Mesenchymal stem cell of the bone marrow (primary cell): ENCODE measurements around a stretch of chr1.

DNA sequence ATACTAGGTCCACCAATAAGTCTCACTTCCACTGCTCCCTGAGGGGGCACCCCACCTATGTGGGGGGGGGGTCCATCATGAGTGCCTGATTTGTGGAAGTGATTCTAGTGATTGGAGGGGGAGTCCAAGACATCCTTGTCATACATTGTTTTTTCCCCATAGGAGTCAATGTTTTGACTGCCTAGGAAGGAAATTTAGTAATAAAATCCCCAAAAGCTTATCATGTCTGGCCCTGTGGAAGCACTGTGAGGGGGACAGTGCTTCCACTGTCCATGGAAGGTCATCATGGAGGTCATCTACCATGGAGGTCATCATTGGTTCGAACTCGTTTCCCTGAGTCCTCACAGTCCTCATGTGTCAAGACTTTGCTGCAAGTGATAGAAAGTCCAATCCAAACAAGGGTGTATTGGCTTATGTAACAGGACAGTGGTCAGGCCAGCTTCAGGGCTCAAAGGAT lies 19.9 kb downstream of the A3GALT2 start:
- CAGE, long polyA plus RNA: no peak

DNA sequence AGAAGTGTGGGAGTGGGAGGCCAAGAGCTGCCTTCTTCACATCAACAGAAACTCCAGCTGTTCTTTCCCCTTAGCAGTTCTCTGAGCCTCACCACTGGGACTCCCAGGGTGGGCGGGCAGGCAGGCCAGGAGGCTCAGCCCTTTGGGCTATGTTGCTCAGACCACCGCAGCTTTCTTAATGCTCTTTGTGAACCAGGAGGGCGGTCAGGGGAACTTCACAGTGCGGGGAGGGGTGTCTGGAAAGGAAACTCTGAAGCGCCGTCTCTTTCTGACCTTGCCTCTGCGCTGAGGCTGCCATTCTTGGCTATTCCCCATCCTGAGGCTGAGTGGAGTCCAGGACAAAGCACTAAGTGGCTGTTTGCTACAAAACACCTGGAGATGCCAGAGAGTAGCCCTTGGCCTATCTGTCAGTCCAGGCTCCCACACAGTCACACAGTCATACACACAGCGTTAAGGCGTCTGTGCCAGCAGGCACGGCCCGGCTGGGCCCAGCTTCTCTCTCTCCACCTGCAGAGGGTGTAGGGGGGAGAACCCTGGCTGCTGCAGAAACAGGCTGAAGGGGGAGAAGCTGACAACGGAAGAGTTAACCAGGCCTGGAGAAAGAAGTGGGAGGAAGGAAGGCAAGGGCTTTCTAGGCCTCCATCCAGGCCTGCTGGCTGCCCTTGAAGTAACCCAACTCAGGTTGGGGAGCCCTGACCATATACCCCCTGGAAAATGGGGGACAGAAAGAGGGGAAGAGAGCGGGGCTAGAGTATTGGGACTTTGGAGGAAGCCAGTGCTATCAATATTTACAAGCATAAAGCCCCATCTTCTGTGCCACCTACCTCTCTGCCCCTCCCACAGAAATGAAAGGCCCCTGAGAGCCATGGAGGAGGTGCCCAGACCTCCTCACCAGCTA lies 3.2 kb upstream of the A3GALT2 start:
- CAGE, long polyA plus RNA: no peak

GRCh38 chr1:33332065-33333221 lies 11.5 kb upstream of the A3GALT2 start:
- CAGE, long polyA plus RNA: no peak

GRCh38 chr1:33349960-33350644 lies 29.2 kb upstream of the A3GALT2 start:
- CAGE, long polyA plus RNA: no peak

DNA sequence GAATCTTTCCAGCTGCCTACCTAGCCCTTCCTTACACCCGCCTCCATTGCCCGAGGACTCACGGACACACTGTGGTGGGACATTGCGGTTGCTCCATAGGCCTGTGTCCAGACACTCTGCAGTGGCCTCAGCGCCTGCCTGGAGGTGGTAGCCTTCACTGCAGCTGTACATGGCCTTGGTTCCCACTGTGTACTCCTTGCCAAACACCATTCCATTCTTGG lies 99.9 kb downstream of the ZSCAN20 start:
- CAGE, long polyA plus RNA: no peak

DNA sequence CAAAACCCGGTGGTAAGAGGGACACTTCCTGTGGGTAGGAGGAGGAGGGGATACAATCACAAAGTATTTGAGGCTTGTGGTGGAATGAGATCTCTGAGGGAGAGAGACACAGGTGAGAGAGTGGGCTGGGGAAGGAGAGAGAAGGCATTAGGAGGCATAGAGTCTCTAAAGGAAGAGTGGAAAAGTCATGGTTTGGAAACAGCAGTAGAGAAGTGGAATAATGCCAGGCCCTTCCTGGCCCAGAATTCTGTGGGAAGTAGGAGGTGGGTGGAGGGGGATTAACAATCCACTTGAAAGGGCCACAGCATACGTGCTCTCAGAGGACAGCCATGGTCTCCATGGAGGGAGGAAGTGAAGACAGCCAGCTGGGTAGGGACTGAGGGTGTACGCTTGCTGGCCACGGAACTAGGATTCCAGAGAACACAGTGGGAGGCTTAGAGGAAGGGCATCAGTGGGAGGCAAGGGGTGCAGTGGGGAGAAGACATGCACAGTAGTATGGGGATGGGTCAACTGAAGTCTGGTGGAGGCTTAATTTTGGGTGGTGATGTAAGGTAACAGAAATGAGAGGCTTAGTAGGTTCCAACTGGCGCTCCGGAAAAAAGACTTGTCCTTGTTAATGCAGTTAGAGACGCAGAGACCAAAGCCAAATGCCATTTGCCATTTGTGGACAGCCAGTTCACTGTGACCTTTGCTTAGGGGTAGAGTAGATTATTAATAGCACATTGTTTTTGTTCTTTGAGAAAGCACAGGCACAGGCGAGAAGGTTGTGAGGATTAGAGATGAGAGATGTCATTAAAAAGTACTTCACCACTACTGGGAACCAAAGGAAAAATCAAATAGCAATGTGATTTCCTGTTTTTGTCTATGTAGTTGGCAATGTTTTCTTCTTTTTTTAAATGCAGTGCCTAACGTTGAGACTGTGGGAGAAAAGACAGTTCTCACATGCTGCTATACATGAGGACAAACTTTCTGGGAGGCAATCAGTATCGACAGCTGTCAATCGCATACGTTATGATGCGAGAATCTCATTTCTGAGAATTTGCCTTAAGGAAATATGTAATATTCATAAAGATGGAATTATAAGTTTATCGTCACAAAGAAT lies 103.0 kb downstream of the ZSCAN20 start:
- CAGE, long polyA plus RNA: no peak

DNA sequence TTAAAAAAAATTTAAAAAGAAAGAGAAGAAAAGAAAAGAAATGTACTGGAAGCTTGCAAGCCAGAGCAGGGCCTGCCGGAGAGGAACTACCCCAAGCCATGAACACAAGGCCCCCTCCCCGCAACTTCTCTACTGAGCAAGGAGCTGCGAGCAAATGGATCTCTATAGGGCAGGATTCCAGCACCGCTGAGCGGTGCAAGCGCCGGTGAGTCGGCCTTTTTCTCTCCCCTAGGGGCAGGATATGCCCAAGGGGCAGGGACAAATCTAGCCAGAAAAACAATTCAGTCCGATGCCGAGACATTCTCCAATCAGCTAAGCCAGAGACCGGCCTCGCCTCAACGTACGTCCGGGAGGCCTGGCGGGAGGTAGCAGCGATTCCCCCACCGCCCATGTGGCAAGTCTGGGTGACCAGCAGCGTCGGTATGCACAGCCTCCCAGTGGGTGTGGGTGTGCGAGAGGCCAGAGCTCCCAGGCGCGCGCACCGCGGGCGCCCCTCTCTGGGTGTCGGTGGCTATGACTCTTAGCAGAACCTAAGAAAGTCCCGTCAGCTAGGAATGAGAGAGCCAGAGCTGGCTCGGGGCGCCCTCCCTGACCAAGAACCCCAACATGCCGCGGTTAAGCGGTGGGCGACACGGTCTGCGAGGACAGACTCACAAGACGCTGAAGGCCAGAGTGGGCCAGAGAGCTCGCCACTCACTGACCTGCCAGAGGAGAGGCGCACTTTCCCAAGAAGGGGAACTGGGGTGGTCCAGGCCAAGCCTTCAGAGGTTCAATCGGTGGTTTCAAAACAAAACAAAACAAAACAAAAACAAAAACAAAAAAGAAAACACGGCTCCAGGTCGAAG lies 1.9 kb downstream of the CSMD2 start:
- CAGE, long polyA plus RNA: no peak

GRCh38 chr1:34844148-34844844 lies 15.3 kb downstream of the SMIM12 start:
- CAGE, long polyA plus RNA: no peak

DNA sequence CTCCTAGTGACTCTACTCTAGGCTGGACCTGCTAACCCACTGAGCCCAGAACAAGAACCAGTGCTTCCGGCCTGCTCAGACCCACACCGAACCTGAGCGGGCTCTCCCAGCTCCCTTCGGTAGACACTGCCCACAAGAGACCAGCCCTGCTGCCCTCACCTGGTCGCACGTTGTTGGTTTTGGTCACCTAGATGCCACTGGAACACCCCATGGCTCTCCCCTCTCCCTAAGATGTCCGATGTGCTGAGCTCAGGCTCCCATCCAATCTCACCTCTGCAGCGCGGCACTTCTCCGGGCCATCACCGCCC lies 120.3 kb downstream of the KIAA0319L start:
- CAGE, long polyA plus RNA: no peak

DNA sequence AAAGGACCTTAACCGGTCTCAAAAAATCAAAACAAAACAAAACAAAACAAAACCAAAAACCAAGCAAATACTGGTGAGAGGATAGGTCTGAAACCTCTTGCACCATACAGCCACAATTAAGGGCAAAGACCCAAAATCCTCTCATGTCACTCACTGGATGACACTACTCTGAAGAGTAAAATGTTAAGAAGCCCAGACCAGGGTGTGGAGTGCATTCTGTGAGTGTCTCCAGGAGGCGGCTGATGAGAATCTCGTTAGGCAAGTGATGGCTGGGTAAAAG lies 95.3 kb downstream of the KIAA0319L start:
- CAGE, long polyA plus RNA: no peak

GRCh38 chr1:35601572-35602613 lies 28.8 kb downstream of the TFAP2E start:
- CAGE, long polyA plus RNA: no peak

- CAGE, long polyA plus RNA: no peak
Observed at GRCh38 chr1:35853366-35853848, 29.6 kb upstream of the AGO1 start.

- CAGE, long polyA plus RNA: no peak
Observed at GRCh38 chr1:35894126-35894645, 11.2 kb downstream of the AGO1 start.

GRCh38 chr1:36108926-36109564 lies 16.0 kb downstream of the COL8A2 start:
- CAGE, long polyA plus RNA: no peak

GRCh38 chr1:36190100-36190392 lies 34.1 kb downstream of the MAP7D1 start:
- CAGE, long polyA plus RNA: no peak

DNA sequence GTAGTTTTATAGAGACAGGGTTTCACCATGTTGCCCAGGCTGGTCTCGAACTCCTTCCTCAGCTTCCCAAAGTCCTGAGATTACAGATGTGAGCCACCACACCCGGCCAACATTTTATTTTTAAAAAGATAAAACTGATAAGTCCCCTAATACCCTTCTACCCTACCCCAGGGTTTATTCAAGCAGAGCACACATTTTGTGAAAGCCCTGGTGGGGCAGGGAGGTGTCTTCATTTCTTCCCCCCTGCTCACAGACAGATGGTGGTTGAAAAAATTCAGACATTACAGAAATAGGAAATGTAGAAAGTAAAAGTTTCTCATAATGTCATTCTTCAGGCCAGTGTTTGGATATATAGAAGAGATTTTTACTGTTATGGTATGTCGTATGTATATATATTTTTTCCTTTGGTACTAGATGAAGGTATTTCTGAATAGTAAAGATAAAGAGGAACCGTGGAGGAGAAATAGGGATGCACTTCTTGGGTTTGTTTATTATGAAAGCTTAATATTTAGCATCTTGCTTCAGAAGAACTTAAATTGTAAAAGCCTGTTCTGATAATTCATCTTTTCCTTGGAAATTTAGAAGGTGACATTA lies 10.0 kb downstream of the THRAP3 start:
- CAGE, long polyA plus RNA: no peak

DNA sequence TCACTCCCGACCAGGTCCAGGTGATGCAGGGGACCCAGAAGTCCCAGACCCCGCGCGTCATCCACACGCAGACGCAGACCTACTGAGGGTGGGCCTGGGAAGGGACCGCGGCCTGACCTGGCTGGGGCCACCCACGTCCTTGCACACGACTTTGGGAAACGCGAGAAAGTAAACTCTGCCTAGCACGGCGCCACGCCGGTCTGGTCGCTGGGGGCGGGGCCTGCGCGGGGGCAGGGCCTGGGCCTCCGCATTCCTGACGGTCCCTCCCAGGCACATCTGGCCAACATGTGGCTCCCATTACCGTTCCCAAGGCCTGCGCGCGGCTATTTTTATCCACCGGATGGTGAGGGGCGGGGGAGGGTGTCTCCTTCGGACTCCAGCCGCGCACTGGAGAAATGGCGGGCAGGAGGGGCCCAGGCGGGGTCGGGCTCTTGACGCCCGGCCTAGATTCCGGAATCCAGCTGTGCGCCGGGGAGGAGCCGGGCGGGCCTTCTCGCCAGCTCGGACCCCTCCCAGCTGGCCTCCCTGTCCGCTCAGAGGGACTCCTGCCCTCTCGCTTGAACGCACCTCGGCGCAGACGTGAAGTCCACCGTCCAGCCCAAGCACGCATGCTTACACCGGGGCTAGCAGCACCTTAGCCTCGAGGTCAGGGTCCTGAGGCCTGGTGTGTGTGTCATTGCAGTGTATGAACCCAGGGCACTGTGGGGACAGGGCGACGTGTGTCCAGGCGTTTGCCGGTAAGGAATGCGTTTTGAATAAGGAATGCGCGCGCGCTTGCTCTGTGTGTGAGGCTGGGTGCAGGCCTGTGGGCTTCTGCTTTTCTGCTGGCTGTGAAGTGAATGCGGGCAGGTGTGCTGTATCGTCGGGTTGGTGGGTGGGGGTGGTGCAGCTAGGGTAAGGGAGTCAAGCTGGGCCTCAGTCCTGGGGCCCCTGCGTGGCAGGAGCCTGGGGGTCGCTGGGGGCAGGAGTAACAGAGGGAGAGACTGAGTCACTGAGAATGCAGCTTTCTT lies 2.1 kb downstream of the EVA1B start:
- CAGE, long polyA plus RNA: no peak

- CAGE, long polyA plus RNA: no peak
Observed at GRCh38 chr1:36328598-36329161, 5.2 kb upstream of the EVA1B start.

DNA sequence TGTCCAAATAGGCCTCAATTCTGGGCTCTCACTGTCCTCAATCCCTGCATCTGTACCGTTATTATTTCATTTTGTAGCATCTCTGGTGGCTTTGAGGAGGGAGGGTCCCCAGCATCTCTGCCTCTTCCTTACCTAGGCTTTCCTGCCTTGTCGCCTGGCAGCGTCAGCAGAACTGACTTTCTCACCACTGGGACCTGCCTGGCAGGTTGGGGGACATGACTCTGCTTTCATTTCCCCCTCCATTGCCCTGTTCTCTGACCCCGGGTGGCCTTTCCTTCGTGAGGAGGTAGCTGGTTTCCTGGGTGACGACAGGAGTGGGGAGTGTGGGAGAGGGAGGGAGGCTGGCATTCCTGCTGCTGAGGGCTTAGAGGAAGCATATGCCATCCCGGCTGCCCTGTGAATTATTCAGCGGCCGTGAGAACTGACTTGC lies 181.8 kb upstream of the CSF3R start:
- CAGE, long polyA plus RNA: no peak

DNA sequence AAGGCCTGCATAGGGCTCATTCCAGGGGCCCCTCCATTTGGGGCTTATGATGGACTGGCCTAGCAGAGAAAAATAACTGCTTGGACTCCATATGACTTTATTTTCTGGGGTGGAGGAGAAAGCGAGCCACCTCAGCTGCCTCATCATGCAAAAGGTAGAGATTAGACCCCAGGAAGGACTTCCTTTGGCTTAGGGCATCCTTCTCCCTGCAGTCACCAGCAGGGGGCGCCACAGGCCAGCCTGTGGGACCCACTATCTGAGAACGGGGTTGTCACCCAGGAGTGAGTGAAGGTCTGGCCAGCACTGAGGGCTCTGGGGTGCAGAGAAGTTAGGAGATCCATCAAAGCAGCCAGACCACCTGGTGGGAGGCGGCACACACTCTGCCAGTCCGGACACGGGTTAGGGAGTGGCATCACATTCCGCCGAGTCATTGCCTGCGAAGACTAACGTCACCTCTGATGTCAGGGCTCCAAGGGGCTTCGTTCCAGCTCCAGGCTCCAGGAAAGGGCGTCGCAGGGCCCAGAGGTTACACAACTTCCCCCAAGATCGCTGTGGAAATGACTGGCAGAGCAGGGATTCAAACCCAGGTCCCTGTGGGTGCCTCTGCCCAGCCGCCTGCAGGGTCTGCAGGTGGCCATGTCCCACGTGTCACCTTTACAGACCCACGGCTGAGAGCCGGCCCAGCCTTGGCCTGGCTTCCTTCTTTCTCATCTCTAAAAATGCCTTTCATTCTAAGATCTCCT lies 19.4 kb upstream of the ZC3H12A start:
- CAGE, long polyA plus RNA: no peak